Peyer's patch (tissue), 4 donors: Measurements from ENCODE around the genes ZNF860, CRTAP, SUSD5 and DCLK3.

- PRO-cap = bidirectional peak, plus-strand start at chr3:31981443, minus-strand start at chr3:31981300; bidirectional peak, plus-strand start at chr3:31981750, minus-strand start at chr3:31981664
- RAMPAGE, long total RNA, 4 experiments = start-site peak on the plus strand in 1 of 4 experiments, at chr3:31981752-31981776 at its widest, 6 reads per replicate
These were observed at the start of gene ZNF860 for GRCh38 chr3:31981122-31982063. Gene ZNF860, plus strand, starts transcription at chr3:31981750.

DNA sequence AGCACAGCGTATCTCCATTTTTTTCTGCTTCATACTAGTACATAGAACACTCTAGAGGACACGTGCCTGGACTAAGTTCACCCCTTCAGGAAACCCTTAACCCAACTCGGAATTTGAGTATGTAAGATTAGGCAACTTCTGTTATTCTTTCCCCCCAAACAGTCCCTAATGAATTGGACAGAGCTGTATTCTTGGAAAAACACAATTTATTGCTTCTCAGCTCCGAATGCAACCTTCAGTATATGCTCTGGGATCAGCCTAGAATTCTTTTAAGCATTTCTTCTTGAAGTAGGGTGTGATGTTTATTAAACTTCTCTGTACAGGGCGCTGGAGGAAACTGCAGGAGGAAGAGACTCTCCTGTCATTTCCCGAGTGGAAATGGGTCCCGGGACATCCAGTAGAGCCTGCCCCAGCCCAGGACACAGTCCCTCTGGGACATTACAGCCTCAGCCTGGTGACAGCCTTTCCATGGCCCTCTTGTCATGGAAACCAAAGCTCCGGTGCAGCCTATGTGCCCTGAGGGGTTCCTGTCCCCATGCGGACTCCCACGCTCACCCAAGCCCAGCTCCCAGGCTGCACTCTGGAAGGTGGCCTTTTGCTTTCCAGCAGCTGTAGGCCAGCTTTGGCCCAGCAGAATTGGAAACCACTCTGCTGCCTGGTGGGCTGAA, 37.2 kb upstream of the CMTM8 start:
- PRO-cap = no peak
- RAMPAGE, long total RNA, 4 experiments = no peak in any of the 4 experiments

DNA sequence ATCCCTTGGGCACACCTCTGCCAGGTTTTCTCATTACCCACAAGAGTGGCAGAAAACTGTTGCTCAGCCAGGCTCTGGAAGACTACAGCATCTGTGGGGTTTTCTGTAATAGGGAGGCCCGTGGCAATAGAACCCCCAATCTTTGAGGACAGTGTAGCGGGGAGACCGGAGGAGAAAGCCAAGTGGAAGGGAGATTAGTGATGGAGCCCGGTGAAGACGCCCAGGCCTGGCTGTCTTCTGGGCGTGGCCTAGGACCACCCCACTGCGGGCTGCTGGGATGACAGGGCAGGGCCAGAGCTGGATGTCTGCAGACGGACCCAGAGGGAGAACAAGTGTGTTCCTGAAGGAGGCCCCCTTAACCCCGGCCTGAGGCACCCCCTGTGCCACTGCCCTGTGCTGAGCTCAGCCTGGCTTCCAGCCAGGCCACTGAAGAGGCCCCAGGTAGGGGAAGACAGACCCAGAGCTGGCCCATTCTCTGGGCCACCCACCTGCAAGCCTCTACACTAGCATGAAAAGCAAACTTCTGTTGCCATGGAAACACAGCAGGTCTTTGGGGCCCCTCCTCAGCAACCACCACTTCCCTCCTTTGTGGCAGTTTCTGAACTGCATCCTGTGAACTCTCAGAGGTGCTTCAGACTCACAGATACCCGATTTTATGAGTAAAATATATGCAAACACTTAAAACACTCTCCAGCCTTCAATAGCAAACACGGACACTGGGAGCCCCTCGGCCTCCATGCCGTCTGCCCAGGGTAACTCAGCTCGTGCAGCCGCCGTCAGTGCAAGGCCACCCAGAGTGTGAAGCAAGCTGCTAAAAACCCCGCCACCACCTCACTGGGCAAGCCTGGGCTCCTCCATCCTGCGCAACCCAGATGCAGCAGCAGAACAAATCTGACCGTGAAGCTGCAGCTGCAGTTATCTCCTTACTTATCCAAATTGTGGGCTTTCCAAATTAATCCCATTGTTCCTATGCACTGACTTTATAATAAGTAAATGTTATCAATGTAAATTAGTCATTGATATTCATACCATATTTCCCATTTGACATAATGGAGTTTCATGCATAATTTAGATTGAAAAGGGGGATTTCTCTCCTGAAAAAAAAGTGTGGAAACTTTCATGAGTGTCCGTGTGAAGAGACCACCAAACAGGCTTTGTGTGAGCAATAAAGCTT, 42.4 kb downstream of the CMTM6 start:
- PRO-cap = bidirectional peak, plus-strand start at position 615 of the sequence, minus-strand start at position 428 of the sequence
- RAMPAGE, long total RNA, 4 experiments = no peak in any of the 4 experiments

DNA sequence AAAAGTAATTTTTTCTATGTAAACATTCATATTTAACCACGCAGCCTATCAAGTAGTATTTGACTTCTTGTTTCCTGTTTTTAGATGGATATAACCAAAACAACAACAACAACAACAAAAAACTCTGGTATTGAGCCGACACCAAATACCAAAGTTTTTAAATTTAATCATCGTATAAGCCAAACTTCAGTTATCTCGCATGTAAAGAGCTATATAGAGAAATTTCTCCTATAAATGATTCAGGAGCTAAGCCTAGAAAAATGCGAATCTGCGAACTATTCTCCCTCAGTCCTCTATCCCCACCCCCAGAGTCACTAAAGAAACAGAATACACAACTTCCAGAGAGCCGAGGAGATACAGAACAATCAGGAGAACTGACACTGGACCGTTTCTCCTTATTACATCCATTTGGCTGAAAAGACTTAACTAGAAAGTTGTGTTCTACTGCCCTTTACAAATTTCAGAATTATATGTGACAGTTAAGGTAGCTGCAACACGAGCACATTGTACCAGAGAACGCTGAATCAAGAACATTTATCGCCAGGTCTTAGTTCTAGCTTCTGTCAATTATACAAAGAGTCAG, 1.2 kb downstream of the DYNC1LI1 start:
- PRO-cap = no peak
- RAMPAGE, long total RNA, 4 experiments = no peak in any of the 4 experiments

DNA sequence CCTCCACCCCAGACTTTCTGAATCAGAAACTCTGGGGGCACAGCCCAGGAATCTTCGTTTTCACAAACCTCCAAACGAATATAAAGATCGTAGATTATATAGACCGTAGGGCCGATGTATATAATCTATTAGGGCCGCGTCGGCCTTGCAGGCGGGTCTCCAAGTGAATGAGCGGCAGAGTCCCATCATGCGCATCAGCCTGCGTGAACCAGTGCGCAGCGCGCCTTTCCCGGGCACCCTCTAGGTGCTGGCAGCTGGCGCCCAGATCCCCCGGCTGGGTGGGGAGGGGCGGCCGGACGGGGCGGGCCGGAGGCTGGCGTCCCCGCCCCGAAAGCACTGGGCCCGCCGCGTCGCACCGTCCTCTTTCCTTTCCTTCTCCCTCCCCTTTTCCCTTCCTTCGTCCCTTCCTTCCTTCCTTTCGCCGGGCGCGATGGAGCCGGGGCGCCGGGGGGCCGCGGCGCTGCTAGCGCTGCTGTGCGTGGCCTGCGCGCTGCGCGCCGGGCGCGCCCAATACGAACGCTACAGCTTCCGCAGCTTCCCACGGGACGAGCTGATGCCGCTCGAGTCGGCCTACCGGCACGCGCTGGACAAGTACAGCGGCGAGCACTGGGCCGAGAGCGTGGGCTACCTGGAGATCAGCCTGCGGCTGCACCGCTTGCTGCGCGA, at the start of gene CRTAP:
Gene CRTAP (plus strand): TSS at position 367 of the 666 bp plus-strand sequence.
- PRO-cap = bidirectional peak, plus-strand start at position 336 of the sequence, minus-strand start at position 240 of the sequence
- RAMPAGE, long total RNA, 4 experiments = no peak in any of the 4 experiments

GRCh38 chr3:33114314-33114848, 567 bp downstream of the CRTAP start:
- PRO-cap = unidirectional peak, minus-strand start at chr3:33114518
- RAMPAGE, long total RNA, 4 experiments = start-site peak on the plus strand in 1 of 4 experiments, at chr3:33114368-33114458 at its widest, 7 reads per replicate

GRCh38 chr3:33218390-33219382, at the start of gene SUSD5:
Gene SUSD5, minus strand, starts transcription at chr3:33218810.
- PRO-cap = no peak
- RAMPAGE, long total RNA, 4 experiments = no peak in any of the 4 experiments

DNA sequence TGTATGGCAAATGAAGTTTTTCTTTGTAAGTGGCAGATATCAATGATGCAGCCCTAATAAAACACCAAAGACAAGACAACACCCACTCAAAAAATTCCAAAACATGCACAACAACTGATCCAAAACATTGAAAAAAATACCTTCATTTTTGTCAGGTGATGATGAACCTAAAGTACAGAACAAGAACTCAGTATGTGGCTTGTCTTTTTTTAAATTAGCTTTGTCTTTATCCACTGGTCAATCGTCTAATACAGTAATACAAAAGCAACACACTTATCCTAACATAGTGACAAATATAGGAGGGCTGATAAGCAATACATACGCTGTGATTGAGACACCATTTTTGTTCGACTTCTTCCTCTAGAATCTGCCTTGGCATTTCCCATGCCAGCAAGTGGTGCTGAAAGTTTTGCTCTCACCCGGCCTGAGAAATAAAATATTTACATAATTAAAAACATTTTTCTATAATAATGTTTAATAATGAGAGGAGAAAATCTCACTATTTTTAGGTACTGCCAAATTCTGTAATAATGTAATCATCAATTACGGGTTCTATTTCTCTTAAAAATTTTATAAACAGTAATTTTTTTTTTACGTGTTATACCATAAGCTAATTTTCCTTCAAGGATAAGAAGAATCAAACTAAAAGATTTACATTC, 125.9 kb downstream of the CLASP2 start:
- PRO-cap = no peak
- RAMPAGE, long total RNA, 4 experiments = start-site peak on the minus strand in 1 of 4 experiments, centred at position 436 of the sequence, 7 reads per replicate

DNA sequence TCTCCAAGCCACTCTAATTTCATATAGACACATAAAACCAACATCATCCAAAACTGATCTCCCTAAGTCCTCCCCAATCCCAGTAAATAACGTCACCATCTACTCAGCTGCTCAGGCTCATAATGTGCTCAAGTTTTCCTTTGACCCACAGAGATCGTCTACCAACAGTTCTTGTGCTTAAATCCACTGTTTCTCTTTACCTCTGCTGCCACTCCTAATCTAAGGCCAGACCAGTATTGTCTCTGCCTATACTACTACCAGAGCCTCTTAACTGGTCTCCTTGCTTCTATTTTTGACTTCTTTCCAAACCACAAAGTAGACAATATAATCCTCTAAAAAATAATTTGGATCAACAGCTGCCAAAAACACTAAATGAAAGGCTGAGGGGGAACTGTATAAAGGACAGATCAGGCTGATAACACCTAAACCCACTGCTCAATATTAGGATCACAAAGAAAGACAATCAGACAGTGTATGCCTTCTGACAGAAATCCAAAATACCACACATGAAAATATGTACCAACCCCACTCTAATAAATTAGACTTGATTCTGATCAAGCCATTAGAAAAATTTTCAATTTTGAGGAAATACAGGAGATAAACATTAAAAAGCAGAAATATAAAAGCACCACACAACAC, 65.2 kb downstream of the CLASP2 start:
- PRO-cap = no peak
- RAMPAGE, long total RNA, 4 experiments = no peak in any of the 4 experiments

GRCh38 chr3:33718499-33718797, 394 bp upstream of the CLASP2 start:
- PRO-cap = no peak
- RAMPAGE, long total RNA, 4 experiments = no peak in any of the 4 experiments

DNA sequence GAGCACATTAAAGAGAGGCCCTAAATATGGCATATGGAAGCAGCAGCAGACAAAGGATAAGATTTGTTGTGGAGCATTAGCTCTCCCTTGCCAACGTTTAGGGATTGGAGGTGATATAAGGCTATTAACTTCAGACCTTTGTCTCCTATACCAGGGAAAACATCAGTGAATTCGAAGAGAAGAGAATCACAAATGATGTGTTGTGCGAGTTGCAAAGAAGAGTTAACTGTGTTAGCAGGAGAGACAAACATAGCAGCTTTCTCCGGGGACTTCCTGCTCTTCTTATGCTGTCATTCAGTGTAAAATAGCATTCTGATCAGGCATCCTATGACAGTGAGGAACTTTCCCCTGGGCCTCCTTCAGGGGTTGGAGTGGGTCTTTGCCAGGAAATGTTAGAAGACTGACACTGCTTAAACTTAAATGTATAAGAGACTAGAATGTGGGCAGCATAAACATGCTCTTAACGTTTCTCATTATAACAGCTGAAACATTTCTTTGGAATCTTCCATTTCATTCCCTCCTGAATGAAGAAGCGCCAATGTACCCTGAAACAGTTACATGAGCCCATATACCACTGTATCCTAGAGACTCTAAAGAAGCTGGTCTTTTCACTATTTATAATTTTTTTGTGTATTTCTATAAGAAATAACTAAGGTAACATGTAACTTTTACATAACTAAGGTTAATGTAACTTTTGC, 782.7 kb upstream of the ARPP21 start:
- PRO-cap = no peak
- RAMPAGE, long total RNA, 4 experiments = no peak in any of the 4 experiments

DNA sequence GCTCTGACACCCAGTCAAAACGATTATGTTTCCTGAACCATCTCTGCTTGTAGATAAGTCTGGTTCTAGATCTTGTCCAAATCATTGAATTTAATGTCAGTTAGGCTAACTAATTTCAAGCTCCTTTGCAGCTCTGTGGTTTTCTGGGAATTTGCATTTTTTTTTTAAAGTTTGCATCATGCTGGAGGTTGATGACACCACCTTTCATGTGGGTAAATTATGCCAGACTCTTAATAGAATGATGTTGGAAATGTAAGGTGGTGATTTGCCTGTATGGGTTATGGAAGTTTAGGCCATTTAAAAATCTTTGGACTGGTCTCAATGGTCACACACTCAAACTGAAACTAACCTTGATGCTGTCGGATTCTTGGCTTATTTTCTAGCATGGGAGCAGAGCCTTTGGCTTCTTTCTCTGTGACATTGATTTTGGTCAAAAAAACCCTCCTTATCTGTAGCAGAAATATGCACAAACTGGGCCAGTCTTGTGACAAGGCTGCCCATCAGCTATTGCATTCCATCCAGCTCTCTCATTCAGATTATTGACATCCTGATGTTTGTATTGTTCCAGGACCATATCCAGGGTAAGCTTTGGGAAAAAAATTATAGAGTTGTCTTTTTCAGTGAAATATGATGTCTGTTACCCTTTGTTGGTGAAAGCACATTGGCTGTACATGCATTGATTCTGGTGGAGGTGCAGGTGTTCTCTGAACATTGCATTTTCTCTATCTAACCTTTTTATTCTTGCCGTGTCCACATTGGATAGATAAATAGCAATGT, 35.9 kb downstream of the ARPP21 start:
- PRO-cap = no peak
- RAMPAGE, long total RNA, 4 experiments = no peak in any of the 4 experiments

DNA sequence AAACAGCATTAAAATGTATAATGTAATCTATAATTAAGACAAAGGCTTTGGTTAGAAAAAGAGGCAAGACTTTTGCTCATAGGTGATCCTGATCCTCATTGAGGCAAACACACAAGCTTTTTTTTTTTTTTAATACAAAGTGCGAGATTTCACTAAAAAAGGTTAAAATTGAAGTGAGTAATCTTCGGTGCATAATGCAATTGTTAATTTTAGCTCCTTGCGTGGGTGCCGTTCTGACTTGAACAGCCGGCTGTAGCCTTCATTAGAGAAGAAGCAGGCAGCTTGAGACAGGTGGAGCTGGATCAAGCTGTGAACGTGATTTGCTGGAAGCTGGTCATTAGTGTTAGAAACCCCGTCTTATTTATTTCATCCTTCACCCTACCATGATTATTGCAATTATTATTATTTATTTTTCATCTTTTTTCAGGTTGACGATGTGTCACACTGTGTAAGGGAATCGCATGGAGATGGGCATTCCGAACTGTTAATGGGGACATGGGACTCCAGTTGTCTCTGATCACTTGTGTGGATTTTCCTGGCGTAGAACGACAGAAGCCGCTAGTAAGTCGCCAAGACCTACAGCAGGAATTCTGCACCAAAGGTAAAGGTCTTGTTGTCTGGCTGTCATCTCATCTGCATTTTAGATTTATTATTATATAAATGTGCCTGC, 40.2 kb downstream of the ARPP21 start:
- PRO-cap = no peak
- RAMPAGE, long total RNA, 4 experiments = no peak in any of the 4 experiments

GRCh38 chr3:36318852-36319271, 61.4 kb upstream of the STAC start:
- PRO-cap = no peak
- RAMPAGE, long total RNA, 4 experiments = no peak in any of the 4 experiments

DNA sequence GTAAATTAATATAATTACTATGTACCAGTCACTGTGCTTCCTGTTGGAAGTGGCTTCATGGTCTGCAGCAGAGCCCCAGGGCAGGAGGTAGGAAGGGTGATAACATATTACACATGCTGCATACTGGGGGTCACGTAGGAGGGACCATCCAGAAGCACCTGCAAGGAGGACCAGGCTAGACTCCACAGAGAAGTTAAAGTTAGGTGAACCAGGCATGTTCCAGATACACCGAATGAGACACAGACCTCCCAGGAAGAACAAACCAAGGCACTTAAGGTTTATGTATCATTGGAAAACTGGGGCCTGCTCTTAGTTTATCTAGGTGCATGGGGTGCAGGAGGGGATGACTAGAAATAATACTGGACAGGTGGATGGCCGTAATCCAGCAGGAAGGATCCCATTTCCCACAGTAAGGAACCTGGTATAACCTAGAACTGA, 52.7 kb downstream of the STAC start:
- PRO-cap = no peak
- RAMPAGE, long total RNA, 4 experiments = no peak in any of the 4 experiments

GRCh38 chr3:36764092-36764821, at the start of gene DCLK3:
Gene DCLK3, minus strand, starts transcription at chr3:36764553.
- PRO-cap = no peak
- RAMPAGE, long total RNA, 4 experiments = no peak in any of the 4 experiments

- PRO-cap = no peak
- RAMPAGE, long total RNA, 4 experiments = no peak in any of the 4 experiments
These were observed 66.9 kb upstream of the DCLK3 start for GRCh38 chr3:36831106-36831758.

DNA sequence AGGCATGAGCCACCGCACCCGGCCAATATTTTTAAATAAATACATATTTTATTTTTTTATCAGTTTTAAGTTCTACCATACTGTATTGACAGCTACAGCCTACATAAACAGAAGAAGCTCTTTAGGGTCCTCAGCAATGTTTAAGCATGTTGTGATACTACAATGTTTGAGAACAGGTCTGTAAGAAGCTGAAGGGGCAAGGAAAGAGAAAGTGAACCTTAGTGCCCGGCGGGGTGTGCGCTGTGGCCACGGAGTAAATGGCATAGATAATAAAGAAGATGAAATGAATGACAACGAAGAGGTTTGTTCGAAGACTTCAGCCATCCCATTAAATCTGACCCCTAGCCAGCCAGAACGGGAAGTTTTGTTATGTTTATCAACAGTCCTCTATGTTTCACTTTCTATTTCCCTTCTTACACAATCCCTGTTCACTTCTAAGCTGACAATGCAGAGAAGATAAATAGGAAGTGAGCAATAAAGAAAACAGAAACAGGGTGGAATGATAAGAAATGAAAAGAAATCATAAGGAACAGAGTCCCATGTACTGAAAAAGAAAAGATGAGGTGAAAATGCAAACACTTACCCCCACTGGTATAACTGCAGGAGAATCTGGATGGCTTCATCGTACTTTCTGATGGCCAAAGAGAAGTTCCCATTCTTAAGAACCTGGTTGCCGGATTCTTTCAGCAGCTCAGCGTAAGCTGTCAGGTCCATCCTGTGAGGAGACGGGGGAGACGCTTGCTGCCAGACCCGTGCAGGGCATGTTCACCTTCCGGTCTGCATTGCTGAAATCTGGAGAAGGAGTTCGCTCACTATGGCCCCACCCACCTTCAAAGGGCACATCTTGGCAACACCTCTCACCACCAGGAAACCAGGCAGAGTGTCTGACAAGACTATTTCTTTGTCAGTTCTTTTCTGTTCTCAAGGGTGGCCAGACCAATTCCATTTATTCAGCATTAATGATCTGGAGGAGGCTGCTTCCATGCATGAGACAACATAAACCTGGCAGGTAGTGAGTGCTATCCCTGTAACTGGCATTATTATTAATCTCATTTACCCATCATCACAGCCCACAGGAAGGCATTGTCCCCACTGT, 36.8 kb downstream of the TRANK1 start:
- PRO-cap = unidirectional peak, minus-strand start at position 336 of the sequence; bidirectional peak, plus-strand start at position 869 of the sequence, minus-strand start at position 779 of the sequence
- RAMPAGE, long total RNA, 4 experiments = start-site peak on the minus strand in 3 of 4 experiments, centred at positions 779 to 792 of the sequence, 116 to 179 reads per replicate

- PRO-cap = bidirectional peak, plus-strand start at chr3:37127591, minus-strand start at chr3:37127456
- RAMPAGE, long total RNA, 4 experiments = no peak in any of the 4 experiments
These were observed 47.0 kb downstream of the LRRFIP2 start for GRCh38 chr3:37127329-37127815.

DNA sequence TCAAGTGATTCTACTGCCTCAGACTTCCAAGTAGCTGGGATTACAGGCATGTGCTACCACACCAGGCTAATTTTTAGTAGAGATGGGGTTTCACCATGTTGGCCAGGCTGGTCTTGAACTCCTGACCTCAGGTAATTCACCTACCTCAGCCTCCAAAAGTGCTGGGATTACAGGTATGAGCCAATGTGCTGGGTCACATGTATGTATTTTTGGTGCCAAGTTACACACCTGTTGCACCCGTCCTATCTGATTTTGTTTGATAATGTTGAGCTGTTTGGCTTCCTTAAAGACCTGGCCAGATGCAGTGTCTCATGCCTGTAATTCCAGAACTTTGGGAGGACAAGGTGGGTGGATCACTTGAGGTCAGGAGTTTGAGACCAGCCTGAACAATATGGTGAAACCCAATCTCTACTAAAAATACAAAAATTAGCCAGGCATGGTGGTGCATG, 71.0 kb downstream of the GOLGA4 start:
- PRO-cap = no peak
- RAMPAGE, long total RNA, 4 experiments = no peak in any of the 4 experiments